Sigmoid colon (tissue), 4 donors: ENCODE measurements around the gene RAB10.

- PRO-cap = no peak
- RAMPAGE, long total RNA, 4 experiments = no peak in any of the 4 experiments
These were observed 56.6 kb downstream of the ITSN2 start for GRCh38 chr2:24303768-24304149.

DNA sequence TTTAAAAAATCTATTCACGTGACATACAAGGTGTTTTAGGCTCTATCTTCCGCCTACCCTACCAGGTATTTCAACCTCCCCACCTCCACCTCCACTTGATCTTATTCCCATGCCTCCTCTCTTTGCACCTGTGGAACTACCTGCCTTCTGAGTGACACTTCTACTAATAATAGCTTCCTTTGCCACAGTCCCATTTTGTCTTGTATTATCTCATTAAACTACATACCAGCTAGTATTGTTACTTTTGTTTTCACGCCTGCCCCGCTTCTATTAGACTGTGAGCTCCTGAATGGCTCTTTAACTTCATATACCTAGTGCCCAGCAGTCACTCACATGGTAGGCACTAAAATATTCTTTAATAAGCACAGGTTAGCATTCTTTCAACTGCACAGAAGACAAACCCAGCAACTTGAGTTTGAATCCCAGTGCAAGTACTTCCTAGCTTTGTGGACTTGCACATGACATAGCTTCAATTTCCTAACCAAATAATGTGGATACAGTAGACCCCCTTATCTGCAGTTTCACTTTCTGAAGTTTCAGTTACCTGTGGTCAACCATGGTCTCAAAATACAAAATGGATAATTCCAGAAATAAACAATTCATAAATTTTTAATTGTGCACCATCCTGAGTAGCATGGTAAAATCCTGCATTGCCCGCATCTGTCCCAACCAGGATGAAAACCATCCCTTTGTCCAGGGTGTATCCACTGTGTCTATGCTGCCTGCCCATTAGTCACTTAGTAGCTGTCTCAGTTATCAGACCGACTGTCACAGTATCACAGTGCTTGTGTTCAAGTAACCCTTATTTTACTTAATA is 9.1 kb downstream of the ITSN2 start:
- PRO-cap = no peak
- RAMPAGE, long total RNA, 4 experiments = no peak in any of the 4 experiments

GRCh38 chr2:24354456-24354848 is 5.9 kb downstream of the ITSN2 start:
- PRO-cap = no peak
- RAMPAGE, long total RNA, 4 experiments = no peak in any of the 4 experiments

DNA sequence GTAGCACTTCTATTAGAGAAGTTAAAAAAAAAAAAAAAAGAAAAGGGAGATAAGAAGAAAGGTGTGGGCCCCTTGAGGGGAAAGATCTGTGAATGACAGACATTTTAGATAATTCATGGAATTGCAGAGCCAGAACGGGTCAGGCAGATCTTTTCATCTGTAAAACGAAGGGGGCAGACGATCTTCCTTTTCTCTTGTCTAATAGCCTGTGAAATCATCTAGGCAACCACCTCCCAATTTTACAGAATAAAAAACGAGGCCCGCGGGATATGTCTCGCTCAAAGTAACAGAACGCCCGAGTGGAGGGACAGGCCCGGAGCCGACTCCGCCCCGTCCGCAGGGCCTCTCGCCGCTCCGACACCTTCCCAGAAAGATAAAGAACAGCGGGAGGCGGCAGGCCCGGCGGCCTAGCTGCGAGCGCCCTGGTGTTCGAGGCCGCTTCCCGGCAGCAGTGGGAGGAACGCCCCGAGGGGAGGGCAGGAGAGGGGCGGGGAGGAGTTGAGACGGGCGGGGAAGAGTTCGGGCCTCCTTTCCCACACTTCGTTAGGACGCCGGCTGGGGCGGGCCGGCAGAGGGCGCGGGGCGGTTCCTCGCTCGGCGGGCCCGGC is 492 bp upstream of the NCOA1 start:
- PRO-cap = bidirectional peak, plus-strand start at position 546 of the sequence, minus-strand start at position 424 of the sequence
- RAMPAGE, long total RNA, 4 experiments = no peak in any of the 4 experiments

DNA sequence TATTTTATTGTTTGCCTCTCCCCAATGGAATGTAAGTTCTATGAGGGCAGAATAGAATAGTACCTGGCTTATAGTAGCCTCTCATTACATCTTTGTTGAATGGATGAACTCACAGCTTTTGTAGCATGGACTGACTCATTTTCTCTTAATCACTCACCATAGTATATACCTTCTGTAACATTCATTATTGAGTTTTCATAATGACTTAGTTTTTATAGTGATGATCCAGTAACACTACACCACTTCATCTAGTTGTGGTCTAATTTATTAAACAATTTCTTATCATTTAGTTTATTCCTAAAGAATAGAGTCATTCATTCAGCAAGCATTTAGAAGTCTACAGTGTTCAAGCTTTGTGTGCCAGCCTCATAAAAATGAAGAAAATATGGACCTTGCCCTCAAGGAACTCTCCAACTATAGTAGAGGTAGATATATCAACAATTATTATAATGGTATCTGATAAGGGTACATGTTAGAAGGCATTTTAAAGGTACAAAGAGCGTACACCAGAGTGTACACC is 31.0 kb downstream of the NCOA1 start:
- PRO-cap = no peak
- RAMPAGE, long total RNA, 4 experiments = start-site peak on the plus strand in 1 of 4 experiments, centred at position 394 of the sequence, 30 reads per replicate

DNA sequence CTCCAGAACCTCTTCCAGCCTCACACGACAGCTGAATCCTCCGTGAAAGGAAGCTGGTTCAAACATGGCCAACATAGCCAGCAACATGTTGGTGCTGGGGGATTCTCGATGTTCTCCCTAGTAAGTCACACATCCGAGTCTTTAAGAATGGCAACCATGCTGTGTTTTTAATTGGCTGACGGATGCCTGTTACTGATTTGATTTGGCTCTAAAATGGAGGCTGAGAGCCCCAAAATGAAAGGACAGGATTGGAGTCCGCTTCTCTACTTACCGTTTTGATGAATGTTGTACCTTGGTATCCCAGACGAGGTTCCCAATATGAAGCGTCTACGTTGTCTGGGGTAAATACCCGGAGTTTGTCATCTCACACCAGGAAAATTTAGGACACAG is 63.6 kb downstream of the NCOA1 start:
- PRO-cap = no peak
- RAMPAGE, long total RNA, 4 experiments = no peak in any of the 4 experiments

DNA sequence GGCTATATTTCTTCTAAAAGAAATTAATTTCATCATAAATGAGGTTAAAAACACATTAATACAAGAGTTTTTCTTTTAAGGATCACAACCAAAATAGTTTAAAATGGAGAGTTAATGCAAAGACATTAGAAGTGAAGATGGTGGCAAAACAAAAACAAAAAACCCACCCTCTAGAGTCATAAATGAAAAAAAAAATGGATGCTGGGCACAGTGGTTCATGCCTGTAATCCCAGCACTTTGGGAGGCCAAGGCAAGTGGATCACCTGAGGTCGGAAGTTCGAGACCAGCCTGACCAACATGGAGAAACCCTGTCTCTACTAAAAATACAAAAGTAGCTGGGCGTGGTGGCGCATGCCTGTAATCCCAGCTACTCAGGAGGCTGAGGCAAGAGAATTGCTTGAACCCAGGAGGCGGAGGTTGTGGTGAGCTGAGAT is 45.5 kb downstream of the PTRHD1 start:
- PRO-cap = no peak
- RAMPAGE, long total RNA, 4 experiments = no peak in any of the 4 experiments

- PRO-cap = no peak
- RAMPAGE, long total RNA, 4 experiments = no peak in any of the 4 experiments
These were observed 36.0 kb downstream of the POMC start for GRCh38 chr2:25132298-25132784.

DNA sequence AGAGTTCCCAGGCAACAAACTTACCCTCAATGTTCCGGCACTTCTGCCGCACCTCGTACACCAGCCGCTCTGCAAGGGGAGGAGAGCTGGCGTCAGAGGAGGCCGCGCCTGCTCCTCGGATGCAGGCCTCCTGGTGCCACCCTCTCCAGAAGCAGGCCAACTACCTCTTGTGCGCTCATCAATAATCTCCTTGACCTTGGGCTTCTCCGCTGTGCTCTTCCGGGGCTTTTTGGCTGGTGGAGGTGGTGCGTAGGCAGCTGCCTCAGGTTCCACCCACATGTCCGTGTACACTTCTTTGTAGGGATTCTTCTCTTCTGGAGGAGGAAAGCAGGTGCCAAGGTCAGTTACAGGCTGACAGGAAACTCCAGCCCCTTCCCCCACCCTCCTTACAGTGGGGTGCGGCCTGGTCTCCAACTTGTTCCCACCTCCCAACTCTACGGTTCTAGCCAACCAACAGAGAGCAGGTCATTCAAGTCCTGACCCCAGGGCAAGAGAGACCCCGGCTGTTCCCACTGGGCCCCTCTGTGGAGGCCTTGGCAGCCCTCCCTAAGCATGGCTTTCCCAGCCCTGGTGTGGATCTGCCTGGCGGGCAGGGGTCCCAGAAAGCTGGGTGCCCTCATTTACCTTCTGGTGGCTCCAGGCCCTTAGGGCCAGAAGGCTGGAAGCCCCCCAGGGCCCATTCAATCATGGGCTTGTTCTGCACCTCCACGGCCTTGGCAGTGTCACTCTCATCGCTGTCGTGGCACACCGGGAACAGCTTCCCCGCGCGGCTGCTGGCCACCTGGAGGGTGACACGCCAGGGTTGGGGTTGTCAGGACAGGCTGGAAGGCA is 77.8 kb upstream of the POMC start:
- PRO-cap = no peak
- RAMPAGE, long total RNA, 4 experiments = start-site peak on the minus strand in 1 of 4 experiments, centred at positions 236 to 751 of the sequence, 8 to 22 reads per replicate

GRCh38 chr2:25294131-25294490 is 47.6 kb downstream of the DNMT3A start:
- PRO-cap = no peak
- RAMPAGE, long total RNA, 4 experiments = no peak in any of the 4 experiments

- PRO-cap = no peak
- RAMPAGE, long total RNA, 4 experiments = no peak in any of the 4 experiments
These were observed 25.4 kb downstream of the DNMT3A start for GRCh38 chr2:25316297-25316762.

DNA sequence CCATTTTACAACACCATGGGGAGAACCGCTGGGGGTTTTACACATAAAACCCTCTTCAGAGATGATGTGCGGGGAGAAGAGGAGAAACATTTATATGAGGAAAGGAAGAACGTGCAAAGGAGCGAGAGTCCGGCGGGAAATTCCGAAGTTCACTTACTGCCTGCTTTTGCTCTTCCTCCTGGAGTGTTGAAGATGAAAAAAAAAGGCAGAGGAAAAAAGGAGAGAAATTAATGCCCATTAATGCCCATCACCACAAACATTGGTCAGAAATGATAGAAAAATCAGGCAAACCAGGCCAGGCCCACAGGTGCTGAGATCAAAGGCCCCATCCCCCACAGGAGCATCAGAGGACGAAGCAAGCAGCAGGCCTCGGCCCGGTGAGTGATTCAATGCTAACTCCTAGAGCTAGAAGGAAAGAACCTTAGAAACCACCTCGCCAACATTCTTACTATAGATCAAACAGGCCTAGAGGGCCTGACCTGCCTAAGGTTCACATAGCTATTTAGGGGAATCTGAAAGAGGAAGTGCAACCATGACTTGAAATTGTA is 77.7 kb upstream of the DNMT3A start:
- PRO-cap = no peak
- RAMPAGE, long total RNA, 4 experiments = no peak in any of the 4 experiments

DNA sequence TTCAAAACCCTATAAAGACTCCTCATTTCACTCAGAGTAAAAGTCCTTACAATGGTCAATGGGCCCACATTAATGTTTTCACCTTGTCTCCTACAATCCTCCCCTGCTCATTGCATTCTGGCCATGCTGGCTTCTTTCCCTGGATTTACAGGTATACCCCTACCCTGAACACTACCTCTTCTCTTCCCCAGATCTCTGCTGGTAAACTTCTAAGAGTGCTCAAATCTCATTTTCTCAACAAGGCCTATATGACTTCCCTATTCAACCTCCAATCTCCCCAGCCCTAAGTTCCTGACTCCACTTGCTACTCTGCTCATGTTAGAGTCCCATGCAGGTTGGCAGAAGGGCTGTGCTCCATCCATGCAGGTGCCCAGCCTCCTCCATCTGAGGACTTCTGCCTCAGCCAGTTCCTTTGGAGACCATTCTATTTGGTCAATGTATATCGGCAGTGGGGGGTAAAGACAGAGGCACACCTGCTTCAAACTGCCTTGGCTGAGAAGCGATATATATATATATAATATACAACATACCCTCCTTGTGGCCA is 101.9 kb downstream of the DTNB start:
- PRO-cap = no peak
- RAMPAGE, long total RNA, 4 experiments = no peak in any of the 4 experiments

DNA sequence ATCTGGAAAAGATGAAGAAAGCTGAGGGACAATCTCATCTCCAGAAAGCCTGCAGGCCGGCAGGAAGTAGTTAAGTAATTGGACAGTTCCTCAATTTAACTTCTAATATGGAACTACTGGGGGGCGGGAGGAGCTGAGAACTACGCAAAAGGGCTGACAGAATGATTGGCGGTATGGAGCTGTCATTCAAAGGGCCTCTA is 91.0 kb downstream of the DTNB start:
- PRO-cap = no peak
- RAMPAGE, long total RNA, 4 experiments = no peak in any of the 4 experiments

DNA sequence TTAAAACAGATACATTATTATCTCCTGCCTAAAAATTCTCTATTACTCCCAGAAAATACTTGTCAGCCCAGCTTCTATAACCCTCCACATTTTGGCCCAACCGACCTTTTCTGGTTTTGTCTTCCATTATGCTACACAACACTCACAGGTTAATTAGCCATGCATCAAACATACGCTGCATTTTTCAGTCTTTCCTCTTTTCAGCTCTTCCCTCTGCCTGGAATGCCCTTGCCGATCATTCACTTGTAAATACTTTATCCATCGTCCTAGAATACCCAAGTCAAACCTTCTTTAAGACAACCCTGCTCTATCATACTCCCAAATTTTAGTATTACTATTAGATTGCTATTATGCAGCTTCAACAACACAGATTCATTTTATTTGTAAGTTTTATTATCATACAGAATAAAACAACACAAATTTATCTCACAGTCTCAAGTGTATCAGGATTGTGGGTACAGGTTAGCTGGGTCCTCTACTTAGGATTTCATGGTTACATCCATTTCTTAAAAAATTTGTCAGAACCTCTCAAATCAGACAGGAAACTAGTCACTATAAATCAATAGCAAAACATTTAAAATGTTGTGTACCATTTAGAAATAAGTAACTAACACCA is 10.6 kb downstream of the ASXL2 start:
- PRO-cap = no peak
- RAMPAGE, long total RNA, 4 experiments = no peak in any of the 4 experiments

DNA sequence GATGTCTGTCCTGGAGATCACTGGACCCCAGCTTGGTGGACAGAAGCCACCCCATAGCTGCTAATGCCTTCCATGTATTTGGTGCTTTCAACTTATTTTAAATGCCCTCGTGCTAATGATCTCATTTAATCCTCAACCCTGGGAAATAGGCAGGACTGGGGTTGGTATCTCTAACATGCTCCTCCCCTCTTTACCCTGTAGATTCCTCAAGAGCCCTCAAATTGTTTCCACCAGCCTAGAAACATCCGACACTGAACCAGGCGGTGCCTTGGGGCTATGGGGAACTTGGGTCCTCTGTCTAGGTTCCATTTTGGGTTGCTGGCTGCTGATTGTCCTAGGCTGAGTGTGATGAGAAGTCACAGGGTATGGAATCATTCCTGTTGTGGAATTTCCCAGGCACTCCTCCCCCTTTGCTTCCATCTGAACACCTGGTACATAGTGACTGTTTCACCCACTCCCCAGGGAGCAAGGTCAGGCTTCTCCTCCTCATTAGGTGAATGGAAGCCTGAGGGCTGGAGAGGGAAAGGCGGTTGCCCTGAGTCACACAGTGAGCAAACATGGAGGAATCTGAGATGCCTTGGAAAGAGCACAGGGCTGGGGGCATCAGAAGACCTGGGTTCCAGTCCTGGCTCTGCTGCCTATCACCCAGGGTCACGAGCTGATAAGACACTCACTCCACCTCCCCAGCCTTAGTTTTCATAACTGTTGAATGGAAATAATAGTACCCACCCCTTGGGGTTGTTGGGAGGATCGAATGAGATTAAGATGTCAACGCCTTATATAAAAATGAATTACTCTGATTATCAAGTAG is 4.5 kb downstream of the KIF3C start:
- PRO-cap = no peak
- RAMPAGE, long total RNA, 4 experiments = no peak in any of the 4 experiments

GRCh38 chr2:26016361-26016823 is 17.5 kb upstream of the RAB10 start:
- PRO-cap = no peak
- RAMPAGE, long total RNA, 4 experiments = no peak in any of the 4 experiments

- PRO-cap = bidirectional peak, plus-strand start at chr2:26034040, minus-strand start at chr2:26033801
- RAMPAGE, long total RNA, 4 experiments = start-site peak on the plus strand in 4 of 4 experiments, at chr2:26034096-26034444 at its widest, 82 to 1,238 reads per replicate
These were observed at the start of gene RAB10 for GRCh38 chr2:26033925-26034774. Gene RAB10, plus strand, starts transcription at chr2:26034084.

DNA sequence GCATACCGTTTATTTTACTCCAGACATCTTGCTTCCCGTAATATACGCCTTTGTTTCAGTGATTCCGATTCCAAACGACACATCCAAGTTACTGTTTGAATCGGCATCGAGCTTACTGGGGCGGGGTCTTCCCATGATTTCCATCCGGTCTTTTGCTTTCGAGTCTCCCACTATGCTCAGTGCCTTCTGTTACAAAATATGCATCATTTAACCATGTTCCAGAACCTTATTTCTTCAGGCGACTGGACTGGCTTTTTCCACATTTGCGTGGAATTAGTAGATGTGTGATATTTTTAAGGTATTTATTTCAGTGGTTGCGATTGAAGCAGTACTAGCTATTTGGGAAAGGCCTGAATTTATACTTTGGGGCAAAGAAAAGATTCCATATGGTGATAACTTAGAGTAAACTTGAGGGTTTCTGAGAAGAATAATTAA is 908 bp downstream of the RAB10 start:
- PRO-cap = no peak
- RAMPAGE, long total RNA, 4 experiments = no peak in any of the 4 experiments

DNA sequence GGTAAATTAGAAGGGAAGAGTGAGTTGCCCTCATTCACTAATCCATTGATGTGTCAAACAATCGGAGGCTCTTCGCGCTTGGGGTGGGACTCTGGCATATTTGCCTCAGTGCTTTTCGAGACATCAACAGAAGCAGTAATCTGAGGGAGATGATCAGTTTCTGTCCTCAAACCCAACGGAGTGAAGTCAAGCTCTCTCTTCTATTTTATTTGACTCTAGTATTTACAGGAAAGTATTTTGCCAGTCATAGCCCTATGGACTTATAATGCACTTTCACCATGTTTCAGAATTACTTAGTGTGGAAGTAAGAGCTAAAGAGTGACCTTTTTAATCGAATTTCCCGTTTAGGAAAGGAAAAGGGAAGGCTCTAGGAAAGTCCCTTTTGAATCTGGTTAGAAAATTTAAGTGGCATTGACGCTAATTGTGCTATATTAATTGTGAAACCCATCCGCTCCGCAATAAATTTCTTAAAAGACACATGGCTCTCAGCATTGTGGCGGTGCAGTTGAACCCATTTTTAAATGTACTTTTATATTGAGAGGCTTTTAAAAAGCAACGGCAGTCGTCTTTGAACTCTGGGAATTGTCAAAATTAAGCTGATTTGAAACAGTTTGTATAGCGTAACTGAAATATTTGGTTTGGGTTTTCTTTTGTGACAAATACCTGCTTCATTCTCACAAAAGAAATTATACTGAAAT is 1.5 kb downstream of the RAB10 start:
- PRO-cap = no peak
- RAMPAGE, long total RNA, 4 experiments = no peak in any of the 4 experiments